Natural killer cell (primary cell): Measurements from ENCODE around the genes CUX2 and SH2B3.

DNA sequence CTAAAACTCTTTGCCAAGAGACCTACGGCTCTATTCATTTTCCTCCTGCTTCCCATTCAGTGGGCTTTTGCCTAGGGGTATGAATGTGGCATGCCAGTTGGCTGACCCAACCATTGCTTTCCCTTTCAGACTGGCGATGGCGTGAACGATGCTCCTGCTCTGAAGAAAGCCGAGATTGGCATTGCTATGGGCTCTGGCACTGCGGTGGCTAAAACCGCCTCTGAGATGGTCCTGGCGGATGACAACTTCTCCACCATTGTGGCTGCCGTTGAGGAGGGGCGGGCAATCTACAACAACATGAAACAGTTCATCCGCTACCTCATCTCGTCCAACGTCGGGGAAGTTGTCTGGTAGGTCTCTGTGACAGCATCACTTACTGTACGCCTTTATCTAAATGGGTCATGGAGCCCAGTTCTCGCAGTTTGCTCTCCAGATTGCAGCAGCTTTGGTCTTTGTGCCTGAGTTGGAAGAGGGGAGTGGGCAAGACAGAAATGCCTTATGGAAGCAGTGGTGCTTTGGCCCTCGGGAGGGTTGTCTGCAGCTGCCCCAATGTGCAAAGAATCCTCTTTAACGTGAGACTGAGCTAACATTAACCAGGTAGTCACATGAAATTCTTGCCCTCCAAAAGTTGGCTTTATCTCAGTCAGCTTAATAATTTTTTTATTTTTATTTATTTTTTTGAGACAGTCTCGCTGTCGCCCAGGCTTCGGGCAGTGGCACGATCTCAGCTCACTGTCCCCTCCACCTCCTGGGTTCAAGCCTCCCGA, 61.2 kb downstream of the ANAPC7 start:
- PRO-cap = no peak

GRCh38 chr12:110350200-110351115, 53.0 kb downstream of the ANAPC7 start:
- PRO-cap = no peak

GRCh38 chr12:110542762-110543358, 40.3 kb downstream of the PPTC7 start:
- PRO-cap = no peak

DNA sequence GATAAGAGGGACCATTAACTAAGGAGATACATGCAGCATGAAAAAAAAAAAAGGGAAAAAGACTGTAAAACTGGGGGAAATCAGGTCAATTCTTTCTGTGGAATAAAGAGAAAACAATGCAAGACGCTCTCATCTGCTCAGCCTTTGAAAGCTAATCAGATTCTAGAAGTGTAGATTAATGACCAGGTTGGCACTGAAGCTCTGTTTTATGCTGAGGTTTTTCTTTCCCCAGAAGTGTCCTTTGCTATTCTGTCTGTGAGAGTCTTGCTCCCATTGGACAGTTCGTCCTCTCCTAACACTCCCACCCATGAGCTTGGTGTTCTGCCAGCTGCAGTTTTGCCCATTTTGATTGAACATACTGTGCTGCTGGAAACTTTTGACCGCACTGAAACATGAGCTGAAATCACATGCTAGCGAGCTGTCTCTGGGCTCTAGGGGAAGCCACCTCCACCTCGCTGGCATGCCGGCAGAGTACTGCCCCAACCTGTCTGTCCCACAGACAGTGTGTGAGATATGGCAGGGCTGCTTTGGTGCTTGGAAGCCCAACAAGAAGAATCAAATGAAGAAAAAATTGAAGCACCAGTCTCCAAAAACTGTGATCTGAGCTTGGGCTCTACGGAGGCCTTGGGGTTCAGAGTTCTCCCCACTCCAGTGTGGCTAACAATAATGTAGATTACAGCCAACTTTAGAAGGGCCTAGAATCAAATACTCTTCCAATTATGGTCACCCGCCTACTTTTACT, 39.6 kb downstream of the PPTC7 start:
- PRO-cap = no peak

GRCh38 chr12:110838995-110839243, 7.9 kb upstream of the CCDC63 start:
- PRO-cap = no peak

- PRO-cap = no peak
Measured at GRCh38 chr12:110853632-110854204, 6.9 kb downstream of the CCDC63 start.

DNA sequence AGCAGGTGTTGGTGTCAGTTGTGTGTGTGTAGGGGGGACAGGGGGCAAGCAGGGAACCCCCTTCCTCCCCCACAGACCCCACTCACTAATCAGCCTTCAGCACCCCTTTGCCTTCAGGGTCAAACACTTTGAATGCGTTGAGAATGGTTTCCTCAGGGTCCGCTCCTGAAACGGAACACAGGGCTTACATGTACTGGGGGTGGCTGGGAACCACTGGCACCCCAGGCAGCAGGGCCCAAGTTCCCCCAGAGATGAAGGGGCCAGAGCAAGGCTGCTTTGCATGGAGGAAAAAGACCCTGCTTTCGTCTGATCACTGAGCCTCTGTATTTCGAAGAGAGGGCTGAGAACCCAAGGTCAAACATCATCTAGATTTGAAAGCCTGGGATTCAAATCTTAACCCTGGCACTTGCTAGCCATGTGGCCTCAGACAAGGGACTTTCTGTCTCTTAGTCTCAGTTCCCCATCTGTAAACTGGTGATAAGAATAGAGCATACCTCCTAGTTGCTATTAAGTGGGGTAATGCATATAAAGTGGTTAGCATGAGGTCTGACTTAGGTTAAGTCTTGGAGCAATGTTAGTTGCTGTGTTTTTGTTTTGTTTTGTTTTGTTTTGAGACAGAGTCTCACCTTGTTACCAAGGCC, 7.1 kb downstream of the MYL2 start:
- PRO-cap = no peak

- PRO-cap = no peak
Measured at GRCh38 chr12:111034040-111034578, at the start of gene CUX2. TSS of gene CUX2 (plus strand) at chr12:111034165.

- PRO-cap = no peak
Measured at GRCh38 chr12:111047074-111047285, 13.0 kb downstream of the CUX2 start.

- PRO-cap = no peak
Measured at GRCh38 chr12:111369578-111370268, 828 bp upstream of the PHETA1 start.

DNA sequence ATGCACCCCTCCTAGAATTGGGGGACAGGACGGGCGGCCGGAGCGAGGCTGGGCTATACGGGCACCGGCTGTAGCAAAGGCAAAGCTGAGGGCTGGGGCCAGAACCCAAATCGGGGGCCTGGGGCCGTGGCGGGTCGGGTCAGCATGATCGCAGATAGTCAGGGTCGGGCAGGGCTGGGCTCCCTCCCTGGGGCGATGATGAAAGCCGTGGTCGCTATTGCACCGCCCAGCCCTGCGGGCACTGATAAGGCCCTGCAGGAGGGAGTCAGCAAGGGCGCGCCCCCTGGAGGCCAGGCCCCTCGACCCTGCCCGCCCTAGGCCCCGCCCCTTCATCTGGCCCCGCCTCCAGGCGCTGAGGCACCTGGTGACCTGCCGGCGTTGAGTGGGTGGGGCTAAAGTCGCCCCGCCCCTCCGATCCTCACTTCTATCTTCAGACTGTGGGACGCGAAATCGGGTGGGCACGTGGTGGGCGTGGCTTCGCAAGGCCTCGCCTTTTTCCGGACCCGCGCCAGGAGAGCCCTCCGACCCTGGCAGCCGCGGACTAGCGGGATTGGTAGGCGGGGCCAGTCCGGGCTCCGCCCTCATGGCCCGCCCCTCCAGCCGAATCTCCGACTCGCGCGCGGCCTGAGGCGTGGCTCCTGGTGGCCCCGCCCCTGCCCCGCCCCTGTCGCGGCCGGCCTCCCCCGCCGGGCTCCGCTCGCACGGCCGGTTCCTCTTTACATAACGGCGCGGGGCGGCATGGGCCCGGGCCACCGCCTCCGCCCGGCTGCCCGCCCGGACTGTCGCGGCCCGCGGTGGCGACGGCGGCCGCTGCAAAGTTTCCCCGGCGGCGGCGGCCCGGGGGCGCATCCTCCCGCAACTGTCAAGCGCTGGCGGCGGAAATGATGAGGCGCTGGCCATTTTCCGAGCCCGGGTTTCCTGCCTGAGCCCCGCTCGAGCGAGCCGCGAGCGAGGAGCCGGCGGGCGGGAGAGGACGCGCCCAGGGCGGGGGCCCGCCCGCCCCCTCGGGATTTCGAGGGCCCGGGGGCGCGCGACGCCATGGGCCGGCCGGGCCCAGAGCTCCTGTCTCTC, at the start of gene SH2B3:
SH2B3 (plus strand) TSS at position 719 of the 1,071 bp plus-strand sequence.
- PRO-cap = unidirectional peak, minus-strand start at position 160 of the sequence; unidirectional peak, minus-strand start at position 176 of the sequence; unidirectional peak, minus-strand start at position 219 of the sequence; unidirectional peak, plus-strand start at position 719 of the sequence; bidirectional peak, plus-strand start at position 945 of the sequence, minus-strand start at position 784 of the sequence

GRCh38 chr12:111411052-111411785, 5.5 kb downstream of the SH2B3 start:
- PRO-cap = no peak

DNA sequence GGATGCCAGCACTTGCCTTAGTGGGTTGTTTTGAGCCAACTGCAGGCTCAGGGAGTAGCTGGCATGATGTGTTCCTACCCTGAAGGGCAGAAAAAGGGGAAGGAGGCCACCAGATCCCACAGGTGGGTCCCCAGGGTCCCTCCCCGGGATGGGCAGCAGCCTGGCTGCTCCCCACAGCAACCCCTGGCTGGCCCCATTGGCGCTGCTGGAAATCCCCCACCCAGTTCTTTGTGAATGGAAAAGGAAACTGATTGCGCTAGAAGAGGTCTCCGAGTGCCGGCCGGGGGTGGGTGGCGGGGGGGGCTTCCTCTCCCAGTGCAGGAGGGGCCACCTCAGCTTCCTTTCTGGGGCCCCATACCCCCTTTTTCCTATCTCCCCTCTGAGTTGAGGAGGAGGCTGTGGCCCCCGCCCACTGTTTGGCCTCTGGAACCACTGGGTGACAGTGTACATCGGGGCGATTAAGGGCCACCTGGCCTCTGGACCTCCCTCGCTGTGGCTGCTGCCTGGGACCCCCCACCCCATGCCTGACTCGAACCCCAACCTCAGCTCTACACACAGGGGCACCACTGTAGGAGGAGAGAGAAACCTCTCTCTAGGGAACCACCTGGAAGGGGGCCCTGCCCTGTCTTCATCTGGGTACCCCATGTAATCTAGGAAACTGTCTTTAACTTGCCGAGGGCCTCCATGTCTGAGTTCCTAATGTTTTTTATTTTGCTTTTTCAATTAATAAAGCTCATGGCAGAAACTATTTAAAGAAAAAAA, 25.2 kb downstream of the SH2B3 start:
- PRO-cap = bidirectional peak, plus-strand start at position 259 of the sequence, minus-strand start at position 198 of the sequence

DNA sequence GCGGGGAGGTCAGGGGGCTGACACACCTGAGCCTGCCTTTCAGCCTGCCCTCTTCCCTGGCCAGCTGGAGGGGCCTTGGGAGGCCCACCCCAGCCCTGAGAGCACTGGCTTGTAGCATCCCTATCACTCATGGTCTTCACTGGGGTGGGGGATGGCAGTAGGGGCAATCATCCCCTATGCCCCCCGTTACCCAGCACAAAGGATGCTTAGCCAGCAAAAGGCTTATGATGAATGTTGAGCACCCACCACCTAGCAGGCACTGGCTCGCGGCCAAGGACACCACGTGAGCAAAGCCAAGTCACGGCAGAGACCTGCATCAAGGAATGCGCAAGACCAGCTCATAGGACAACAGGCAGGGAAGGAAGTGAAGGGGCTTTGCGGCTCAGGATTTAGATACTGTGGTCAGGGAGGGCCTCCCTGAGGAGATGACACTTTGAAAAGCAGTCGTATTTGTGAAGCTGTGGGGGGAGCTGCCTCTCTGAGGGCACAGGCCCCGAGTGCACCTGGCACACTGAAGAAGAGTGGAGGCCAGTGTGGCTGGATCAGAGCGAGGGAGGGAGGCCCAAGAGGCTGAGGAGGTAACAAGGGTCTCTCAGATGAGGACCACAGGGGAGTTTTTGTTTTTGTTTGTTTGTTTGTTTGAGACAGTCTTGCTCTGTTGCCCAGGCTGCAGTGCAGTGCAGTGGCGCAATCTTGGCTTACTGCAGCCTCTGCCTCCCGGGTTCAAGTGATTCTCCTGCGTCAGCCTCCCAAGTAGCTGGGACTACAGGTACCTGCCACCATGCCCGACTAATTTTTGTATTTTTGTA, 32.8 kb downstream of the SH2B3 start:
- PRO-cap = bidirectional peak, plus-strand start at position 528 of the sequence, minus-strand start at position 513 of the sequence

GRCh38 chr12:111440958-111441650, 35.4 kb downstream of the SH2B3 start:
- PRO-cap = no peak

GRCh38 chr12:111446636-111447914, 41.4 kb downstream of the SH2B3 start:
- PRO-cap = no peak

- PRO-cap = no peak
Measured at GRCh38 chr12:111449245-111449937, 43.7 kb downstream of the SH2B3 start.

DNA sequence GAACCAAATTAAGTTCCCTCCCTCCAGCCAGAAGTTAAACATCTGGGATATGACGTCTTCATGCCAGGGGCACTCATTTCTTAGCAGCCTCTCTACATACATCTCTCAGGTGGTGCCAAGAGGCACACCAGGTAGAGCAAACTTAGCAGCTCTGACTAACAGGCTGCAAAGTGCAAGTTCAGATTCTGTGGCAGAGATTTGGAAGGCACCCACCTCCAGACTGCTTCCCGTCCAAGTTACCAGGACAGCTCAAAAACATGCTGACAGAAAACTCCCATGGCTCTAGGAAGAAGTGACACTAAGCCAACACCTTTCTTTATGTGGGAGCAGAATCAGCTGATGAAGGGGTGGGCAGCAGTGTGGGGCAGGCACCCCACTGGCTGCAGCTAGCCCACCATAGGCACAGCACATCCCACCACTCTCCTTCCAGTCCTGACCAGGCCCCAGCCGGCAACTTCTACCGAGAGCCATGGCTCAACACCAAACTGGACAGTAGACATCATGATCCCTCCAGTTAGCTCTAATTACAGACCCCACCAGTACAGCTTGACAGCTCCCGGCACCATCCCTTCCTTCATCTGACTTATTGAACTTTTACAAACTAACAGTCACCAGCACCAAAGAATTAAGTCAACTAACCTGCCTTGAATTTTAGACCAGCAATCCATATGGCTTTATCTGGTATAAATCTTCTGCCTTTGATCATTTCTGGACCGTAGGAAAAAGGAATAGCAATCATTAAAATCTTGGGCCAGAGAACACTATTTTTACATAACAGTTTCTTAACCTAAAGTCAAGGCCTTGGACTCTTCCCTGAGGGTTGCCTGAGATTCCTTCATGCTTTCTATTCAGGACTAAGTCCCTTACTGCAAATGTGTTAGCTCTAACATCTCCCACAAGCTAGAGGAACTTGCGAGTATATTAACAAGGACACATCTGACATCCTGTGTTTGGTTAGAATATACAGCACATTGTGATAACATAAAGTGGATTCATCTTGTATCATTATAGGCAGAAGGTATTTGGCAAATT, 45.1 kb downstream of the SH2B3 start:
- PRO-cap = no peak

DNA sequence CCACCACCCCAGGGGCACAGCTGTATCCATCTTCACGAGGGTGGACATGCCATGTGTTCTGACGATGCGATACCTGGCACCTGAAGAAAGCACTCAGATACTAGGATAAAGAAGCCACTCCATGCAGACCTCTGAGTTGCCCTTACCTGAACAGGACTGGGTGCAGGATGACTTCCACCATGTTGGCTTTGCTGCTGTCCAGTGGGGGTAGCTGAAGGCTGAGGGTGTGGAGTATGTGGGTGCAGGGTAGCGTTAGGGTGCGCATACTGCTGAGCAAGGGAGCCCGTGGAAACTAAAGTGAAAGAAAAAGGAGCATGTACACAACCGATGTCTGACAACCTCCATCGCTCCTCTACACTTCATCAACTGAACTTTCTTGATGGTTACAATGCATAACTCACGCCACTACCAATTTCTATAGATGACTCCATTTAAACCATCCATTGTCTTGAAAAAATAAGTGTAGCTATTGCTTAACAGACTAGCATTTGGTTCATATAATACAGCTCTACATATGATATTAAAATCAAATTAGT, 51.4 kb downstream of the SH2B3 start:
- PRO-cap = no peak

- PRO-cap = no peak
Measured at GRCh38 chr12:111509749-111510182, 89.3 kb downstream of the ATXN2 start.